REH cell (cell line): ENCODE measurements around the genes FADS2, RAB3IL1, SCGB1A1 and BSCL2.

- PRO-cap = no peak
These were observed 17.2 kb downstream of the MYRF start for GRCh38 chr11:61769741-61769958.

- PRO-cap = bidirectional peak, plus-strand start at chr11:61828067, minus-strand start at chr11:61827946; bidirectional peak, plus-strand start at chr11:61828303, minus-strand start at chr11:61828328
These were observed at the start of gene FADS2 for GRCh38 chr11:61827722-61828641. FADS2 (plus strand) TSS chr11:61828300.

DNA sequence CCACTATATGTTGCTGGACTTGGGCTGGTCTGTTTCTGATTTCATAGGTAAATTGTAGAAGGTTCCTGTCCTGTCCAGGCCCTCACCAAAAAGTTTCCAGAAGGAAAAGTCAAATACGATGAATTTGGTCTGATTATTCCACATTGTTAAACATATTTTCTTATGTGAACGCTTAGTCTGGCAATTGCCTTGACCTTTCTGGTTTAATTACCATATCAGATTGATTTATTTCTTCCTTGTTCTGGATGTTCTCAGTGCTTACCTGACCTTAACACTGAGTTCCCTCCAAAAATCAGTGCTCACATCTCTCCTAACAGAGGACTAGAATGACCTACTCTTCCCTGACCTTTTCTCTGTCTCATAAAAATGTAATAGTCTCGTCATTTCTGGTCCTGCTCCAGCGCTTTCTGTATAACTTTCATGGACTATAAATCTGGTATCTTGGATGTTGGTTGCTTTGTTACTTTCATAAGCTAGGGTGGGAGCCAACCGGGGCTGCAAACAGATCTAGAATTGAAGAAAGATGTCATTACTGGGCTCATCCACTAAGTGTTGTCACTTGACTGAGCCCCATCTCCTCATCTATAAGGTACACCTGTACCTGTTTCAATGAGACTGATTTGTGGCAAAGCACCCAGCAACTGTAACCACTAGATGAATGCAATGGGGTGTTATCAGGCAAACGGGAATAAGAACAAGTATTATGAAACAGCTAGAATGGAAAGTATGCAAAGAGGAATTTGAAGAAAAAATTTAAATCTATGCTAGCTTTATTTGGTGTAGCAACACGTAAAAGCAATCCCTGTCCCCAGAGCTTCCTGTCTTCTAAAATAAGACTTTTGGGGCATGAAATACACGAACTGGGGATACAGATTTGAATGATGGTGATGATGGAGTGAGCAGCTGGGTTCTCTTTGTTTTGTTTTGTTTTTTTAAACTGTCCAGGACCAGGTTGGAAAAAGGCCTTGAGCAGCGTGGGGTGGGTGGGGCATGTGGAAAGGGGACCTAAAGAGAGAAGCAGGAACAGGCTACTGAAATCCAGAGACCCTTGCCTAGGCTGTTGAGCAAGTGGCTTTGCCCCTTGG lies 2.4 kb downstream of the FADS2 start:
- PRO-cap = no peak

GRCh38 chr11:61890565-61890788 lies 868 bp downstream of the FADS3 start:
- PRO-cap = no peak

- PRO-cap = unidirectional peak, minus-strand start at chr11:61917566
These were observed at the start of gene RAB3IL1 for GRCh38 chr11:61917135-61918148. RAB3IL1 (minus strand) TSS chr11:61917566.

DNA sequence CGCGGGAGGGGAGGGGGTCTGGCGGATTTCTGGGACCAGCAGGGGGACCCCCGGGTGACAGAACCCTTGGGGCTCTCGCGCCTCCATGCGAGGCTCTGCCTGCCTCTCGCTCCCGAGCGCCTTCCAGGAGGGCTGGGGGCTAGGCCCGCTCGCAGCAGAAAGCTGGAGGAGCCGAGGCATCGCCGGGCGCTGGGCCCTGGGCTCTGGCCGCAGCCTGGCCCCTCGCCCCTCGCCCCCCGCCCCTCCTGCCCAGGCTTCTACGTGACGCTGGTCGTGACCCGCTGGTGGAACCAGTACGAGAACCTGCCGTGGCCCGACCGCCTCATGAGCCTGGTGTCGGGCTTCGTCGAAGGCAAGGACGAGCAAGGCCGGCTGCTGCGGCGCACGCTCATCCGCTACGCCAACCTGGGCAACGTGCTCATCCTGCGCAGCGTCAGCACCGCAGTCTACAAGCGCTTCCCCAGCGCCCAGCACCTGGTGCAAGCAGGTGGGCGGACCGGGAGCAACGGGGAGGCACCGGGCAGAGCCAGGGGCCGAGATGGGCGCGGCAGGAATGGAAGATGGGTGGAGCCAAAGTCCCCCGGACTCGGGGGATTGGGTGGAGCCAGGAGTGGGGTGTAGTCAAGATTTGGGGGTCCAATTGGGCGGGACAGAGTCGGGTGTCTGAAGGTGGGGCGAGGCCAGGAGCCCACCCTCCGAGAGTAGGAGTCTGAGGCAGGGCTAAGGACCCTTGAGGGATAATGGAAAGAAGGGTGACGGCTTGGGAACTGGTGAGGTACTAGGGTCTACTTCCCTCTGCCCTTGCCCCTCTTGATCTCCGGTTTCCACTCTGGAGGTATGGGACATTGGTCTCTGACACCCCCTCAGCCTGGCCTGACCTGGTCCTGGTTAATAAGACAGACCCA lies 5.6 kb downstream of the BEST1 start:
- PRO-cap = no peak

GRCh38 chr11:61985672-61986418 lies 18.4 kb upstream of the FTH1 start:
- PRO-cap = no peak

DNA sequence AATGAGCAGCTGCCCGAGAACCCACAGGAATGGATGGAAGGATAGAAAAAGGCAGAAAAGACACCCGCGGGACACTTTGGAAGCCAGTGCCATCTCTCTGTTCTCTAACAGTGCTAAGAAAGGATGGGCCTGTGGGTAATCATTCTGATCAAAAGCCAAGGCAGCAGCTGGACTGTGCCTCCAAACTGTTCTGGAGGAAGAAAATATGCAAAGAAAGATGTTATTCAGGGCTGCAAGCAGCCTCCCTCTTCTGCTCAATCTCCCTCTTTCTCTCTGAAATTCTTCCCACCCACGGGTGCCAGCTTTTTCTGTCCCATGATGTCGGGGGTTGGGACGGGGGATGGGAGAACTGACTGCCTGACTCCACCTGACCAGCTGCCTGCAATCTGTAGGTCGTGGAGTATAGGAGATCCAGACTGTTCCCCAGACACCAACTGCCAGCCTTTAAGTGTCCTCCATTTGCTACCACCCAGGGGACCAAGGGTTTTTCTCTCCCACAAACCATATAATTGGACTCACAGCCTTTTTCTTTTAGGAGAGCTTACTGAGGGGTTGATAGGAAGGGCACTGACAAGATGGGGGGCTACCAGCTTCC lies 37.9 kb upstream of the FTH1 start:
- PRO-cap = no peak

GRCh38 chr11:62169311-62169655 lies 20.7 kb upstream of the SCGB1D1 start:
- PRO-cap = no peak

- PRO-cap = no peak
These were observed 20.8 kb upstream of the SCGB1A1 start for GRCh38 chr11:62397888-62398592.

- PRO-cap = no peak
These were observed at the start of gene SCGB1A1 for GRCh38 chr11:62418912-62419244. SCGB1A1 (plus strand) TSS chr11:62419033.

DNA sequence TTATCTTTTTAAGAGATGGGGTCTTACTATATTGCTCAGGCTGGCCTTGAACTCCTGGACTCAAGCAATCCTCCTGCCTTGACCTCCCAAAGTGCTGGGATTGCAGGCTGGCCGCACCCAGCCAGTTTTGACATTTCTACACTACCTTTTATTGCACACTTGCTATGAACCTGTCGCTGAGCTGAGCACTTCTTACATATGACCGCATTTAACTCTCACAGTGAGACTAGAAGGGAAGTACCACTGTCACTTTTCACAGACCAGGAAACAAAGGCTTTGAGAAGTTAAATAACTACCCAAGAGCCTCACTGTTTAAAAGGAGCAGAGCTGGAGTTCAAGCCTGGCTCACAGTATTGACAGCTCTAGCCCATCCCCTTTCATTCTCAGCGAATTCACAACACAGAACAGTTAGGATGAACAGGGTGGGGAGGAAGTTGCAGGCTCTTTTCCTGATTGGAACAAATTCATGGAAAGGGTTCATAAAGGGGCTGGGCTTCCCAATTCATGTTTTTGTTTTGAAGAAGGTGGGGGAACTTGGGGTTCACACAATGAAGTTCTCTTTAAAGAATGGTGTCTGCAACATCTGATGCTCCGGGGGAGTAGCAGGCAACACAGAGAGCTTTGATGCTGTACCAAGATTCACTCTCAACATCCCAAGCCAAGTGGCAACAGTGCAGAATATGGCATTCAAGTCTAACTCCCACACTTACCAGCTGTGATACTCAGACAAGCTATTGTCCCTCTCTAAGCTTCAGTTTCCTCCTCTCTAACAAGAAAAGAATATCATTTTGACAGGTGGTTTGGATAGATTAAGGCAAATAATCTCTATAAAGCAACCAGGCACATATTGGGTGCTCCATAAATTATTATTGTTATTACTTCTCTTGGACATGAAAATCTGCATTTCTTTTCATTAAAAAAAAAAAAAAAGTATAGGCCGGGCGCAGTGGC lies 17.2 kb downstream of the SCGB1A1 start:
- PRO-cap = no peak

- PRO-cap = no peak
These were observed 24.8 kb downstream of the SCGB1A1 start for GRCh38 chr11:62443619-62444089.

- PRO-cap = no peak
These were observed 13.8 kb downstream of the AHNAK start for GRCh38 chr11:62532490-62533431.

DNA sequence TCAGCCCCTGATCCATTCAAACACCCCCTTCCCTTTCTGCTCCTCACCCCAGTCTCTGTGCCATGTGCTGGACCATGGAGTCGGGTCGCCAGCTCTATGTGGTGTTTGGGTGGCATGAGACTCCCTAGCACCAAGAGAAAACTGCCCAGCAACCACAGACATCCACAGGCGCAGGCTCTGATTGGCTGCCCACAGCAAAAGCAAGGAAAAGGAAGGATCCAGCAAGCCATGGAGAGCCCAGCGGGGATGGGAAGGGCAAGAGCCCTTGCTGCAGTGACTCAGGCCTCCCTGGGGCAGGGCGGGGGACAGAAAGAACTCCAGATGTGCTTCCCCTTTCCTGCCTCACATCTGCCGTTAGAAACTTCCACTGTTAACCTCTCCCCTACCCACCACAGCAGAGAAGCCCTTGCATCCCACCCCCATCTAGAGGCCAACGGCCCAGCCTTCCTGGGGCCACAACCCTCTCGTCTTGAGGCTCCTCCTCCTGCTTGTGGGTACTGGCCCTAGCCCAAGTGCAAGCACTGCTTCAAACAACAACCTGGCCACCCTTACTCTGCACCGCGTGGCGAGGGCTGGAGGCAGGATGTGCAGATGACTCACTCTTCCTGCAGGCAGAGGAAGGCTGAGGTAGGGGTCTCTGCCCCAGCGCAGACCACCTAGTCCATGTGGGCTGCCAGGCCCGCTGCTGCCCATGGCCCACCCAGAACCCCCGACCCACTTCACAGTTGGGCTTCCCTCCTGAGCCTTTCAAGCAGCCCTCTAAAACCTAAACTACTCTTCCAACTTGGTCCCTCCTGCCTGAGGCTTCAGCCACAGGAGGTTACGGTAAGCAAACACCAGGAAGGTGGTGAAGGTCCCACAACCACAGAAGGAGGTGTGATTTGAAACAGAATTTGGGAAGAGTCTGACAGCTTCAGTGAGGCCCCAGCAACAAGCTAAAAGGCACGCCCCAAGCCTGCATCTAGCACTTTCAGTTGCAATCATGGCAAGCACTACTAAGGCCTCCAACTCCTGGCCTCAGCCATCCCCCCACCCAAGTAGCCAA lies 9.9 kb upstream of the AHNAK start:
- PRO-cap = bidirectional peak, plus-strand start at position 529 of the sequence, minus-strand start at position 435 of the sequence

DNA sequence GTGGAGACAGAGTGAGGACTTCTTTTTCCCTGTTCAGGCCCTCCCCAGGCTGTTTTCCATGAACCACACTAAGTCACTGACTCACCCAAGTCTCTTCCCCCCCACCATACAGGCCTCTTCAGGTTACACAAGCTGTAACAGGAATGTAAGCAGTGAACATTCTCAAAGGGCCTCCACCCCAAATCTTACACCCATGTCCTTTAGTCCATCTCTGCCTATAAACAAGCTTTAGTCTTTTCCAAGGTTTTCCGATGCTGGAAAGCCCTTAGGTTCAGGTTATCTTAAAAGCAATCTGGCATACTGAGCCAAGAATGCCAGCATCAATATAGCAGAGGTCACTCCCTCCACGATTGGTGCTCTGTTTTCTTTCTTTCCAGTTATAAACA lies 13.0 kb downstream of the EEF1G start:
- PRO-cap = no peak

DNA sequence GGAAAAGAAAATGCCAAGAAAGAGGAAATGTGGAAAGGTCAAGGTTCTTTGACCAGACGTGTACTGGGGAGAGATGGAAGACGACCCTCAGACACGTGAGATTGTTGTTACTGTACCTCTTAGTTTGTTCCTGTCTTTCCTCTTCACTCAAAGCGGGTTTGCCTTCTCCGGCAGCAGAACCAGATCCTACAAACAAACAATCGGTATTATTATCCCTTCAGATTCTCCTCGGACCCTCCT lies 730 bp downstream of the UBXN1 start:
- PRO-cap = no peak

DNA sequence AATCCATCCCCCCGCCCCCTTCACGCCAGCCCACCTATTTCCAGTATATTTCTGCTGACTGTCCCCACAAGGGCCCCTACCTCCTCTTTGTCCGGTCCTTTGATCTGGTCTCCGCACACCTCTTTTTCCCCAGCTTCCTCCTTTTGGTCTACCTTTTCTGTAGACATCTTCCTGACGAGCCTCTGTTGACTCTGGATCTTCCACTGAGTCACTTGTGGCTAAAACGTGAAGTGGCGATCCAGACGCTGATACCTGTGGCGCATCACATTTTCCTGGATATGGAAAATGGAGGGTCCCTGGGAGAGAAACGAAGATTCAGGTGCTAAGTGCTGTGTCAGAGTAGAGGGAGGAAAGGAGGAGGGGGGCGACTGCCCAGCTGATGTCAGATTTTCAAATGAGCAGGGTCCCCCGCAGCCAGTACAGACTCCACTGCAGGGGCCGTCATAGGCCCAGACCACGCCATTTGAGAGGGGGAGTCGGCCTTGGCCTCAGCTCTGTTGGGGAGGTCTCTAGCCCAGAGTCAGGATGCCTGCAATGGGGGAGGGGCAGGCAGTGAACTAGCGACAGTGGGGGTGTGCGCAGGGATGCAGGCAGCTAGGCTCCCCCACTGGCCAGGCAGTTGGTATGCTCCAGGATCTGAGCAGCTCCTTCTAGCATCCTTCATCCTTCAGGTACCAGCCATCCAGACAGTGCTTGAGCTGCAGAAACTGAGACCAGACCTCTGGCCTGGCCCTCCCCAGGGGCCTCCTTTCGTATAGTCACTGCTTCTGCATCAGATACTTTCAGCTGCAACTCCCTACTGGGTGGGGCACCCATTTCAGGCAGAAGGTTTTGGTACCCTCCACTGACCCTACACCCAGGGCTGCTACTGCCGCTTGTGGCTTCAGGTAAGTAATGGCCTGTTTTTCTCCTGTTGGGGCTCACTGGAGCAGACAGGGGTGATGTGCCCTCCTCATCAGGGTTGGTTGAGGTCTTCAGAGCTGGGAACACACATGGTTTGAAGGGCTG lies at the start of gene BSCL2:
BSCL2 (minus strand) TSS at position 396 of the 1,008 bp plus-strand sequence.
- PRO-cap = no peak

DNA sequence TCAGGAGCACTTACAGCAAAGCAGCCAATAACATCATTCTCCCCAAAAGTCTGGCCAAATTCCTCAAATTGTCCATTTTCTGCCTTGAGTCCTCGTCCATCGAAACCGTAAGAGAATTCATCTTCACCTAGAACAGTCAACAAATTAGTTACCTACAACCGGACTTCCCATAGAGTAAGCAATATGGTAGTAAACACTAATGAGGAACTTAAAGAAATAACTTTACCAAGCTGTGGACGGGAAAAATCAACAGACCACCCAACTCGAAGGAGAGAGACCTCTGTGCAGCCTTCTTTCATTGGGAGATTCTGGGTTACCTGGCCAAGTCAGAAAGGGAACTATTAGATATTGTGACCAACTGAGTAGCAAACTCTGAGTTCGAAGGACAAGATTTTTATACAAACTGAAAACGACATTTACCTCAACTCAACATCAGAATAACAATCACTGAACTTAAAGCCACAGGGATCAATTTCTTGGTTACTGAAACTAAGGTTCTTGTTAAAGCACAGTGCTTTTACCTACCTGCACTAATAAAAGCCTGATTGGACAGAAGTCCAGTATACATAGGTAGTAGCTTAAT lies 4.6 kb downstream of the HNRNPUL2 start:
- PRO-cap = no peak

- PRO-cap = no peak
These were observed 12.0 kb upstream of the WDR74 start for GRCh38 chr11:62851219-62851937.